Ascending aorta (tissue), 1 donor: ENCODE measurements around a stretch of chr10.

- PRO-cap: no peak
Observed at GRCh38 chr10:21724946-21725380, 190.9 kb downstream of the MLLT10 start.

DNA sequence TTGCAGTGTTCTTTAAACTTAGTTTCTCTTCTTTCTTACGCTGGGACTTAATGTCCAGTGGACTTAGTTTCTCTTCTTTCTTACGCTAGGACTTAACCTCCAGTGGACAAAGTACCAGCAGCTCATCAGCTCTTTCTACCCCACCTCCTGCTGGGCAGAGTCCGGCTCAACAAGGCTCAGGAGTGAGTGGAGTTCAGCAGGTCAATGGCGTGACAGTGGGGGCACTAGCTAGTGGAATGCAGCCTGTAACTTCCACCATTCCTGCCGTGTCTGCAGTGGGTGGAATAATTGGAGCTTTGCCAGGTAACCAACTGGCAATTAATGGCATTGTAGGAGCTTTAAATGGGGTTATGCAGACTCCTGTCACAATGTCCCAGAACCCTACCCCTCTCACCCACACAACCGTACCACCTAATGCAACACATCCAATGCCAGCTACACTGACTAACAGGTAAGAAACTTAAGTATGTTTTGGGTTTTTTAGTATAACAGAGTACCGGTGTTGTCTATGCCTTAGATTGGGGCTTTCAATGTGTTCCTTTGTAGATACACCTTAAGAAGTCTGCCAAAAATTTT is 199.7 kb downstream of the MLLT10 start:
- PRO-cap: no peak

GRCh38 chr10:21739691-21740219 is 205.7 kb downstream of the MLLT10 start:
- PRO-cap: no peak

GRCh38 chr10:21919678-21920379 is 83.7 kb downstream of the DNAJC1 start:
- PRO-cap: no peak

GRCh38 chr10:21943438-21944153 is 59.9 kb downstream of the DNAJC1 start:
- PRO-cap: no peak

DNA sequence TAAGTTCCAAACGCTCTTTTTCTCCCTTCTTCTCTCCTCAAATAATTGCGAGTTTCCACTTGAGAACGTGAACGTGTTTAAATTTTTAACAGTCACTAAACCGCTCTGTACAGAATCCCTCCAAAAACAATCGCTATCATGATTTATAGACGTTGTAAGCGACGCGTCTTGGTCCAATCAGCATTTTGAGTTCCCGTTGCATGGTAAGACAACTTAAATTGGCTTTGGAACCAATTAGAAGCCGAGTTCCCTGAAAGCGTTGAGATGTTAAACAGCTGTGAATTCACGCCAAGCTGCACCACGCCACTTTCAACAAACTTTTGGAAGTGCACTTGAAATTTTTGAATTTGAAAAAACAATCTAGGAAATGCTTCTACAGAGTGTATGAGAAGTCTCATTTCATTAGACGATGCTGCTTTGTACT is 12.6 kb upstream of the EBLN1 start:
- PRO-cap: unidirectional peak, minus-strand start at position 187 of the sequence

- PRO-cap: no peak
Observed at GRCh38 chr10:22251045-22251524, 33.3 kb upstream of the EBLN1 start.

DNA sequence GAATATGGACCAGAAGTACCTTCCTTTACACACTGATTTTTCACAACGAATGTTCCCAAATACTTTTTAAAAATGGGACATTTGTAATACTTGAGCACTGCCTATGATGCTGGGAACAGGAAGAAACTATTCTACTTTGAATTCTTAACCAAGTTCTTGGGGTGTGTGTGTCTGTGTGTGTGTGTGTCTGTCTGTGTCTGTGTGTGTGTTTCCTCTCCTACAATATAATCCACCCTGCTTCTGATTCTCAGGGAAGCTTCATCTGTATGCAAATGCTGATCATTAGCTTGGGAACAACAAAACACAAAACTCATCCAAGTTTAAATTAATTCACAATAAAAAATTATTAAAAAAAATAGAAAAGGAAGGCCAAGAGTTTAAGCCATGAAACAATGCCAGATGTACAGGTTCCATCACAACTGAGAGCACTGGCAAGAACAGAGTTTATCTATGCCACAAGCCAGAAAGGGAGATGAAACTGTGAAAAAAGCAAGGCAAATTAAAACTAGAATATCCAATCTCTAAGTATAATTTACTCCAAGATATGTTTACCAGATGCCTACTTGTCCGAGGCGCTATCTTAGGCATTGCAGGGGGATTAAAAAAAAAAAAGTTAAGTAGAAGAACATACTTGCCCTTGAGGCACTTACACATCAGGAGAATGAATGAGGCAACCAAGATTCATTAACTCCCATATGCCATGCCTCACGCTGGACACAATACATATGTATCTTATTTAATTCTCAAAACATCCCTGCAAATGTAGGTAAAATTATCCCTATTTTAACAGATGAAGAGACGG is 144.7 kb downstream of the PIP4K2A start:
- PRO-cap: no peak

GRCh38 chr10:22630365-22631222 is 83.8 kb downstream of the PIP4K2A start:
- PRO-cap: no peak

- PRO-cap: no peak
Observed at GRCh38 chr10:22634023-22634591, 80.3 kb downstream of the PIP4K2A start.

GRCh38 chr10:22706177-22707193 is 7.9 kb downstream of the PIP4K2A start:
- PRO-cap: no peak

- PRO-cap: bidirectional peak, plus-strand start at chr10:22713440, minus-strand start at chr10:22713409
Observed at GRCh38 chr10:22712753-22713739, 1.3 kb downstream of the PIP4K2A start.

DNA sequence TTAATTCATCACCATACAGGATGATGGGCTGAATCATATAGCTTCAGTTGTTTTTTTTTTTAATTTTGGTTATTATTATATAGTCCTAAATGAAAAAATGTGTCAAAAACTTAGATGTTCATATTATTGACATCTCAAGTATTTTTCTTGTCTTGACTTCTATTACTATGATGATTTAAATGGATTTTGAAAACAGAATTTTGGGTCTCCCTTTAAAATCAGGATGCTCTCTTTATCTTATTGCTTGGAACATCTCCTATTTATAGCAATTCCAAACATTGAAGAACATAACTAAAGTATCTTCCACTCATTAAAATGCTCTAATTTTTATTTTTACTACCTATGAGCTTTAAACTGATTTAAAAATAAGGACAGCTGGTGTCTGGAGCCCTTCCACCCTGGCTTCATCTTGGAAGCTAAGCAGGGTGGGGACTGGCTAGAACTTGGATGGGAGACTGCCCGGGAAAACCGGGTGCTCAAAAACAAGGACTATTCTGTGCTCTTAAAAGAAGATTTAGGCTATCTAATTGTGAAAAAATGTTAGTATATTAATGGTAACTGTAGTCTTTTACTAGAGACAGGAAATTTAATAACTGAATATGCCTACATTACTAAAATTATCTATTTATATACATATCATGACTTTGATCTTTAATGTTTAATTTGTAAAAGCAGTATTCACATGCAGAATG is 69.2 kb downstream of the ARMC3 start:
- PRO-cap: no peak

GRCh38 chr10:23055368-23056041 is 39.9 kb upstream of the MSRB2 start:
- PRO-cap: no peak

GRCh38 chr10:23174758-23175204 is 17.3 kb upstream of the PTF1A start:
- PRO-cap: no peak

- PRO-cap: no peak
Observed at GRCh38 chr10:23403304-23403885, 35.5 kb upstream of the OTUD1 start.

GRCh38 chr10:24080105-24080541 is 128.8 kb upstream of the KIAA1217 start:
- PRO-cap: no peak

- PRO-cap: no peak
Observed at GRCh38 chr10:24201980-24202525, 6.9 kb upstream of the KIAA1217 start.

- PRO-cap: no peak
Observed at GRCh38 chr10:24207865-24208649, 881 bp upstream of the KIAA1217 start.

GRCh38 chr10:24251248-24252171 is 42.6 kb downstream of the KIAA1217 start:
- PRO-cap: no peak